HepG2 (cell line): ENCODE data around the genes SLC25A51 and ALDH1B1.

- RRBS, 2 experiments = no CpG with 5 or more reads among the region's 12 CpGs
CAGE:
- cytosol, long polyA minus RNA = no peak
- cytosol, long polyA plus RNA = no peak
- long polyA plus RNA = no peak
- nucleus, long polyA minus RNA = no peak
- nucleus, long polyA plus RNA = no peak
Observed at GRCh38 chr9:37465496-37465723, 160 bp upstream of the ZBTB5 start.

DNA sequence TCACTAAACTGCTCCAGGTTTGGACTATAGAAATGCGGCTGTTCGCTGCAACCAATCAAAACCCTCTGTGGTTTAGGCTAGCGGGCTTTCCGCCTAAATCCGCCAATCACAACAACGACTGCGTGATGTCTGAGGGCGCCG, 344 bp upstream of the ZBTB5 start:
- RRBS, 2 experiments = 0 to 2% methylated on average over 1 of the region's 9 CpGs
CAGE:
- cytosol, long polyA minus RNA = no peak
- cytosol, long polyA plus RNA = no peak
- long polyA plus RNA = no peak
- nucleus, long polyA minus RNA = no peak
- nucleus, long polyA plus RNA = no peak

GRCh38 chr9:37801120-37801943, 735 bp downstream of the DCAF10 start:
- RRBS, 2 experiments = under 1 to 2% methylated on average over 20 of the region's 67 CpGs
CAGE:
- cytosol, long polyA minus RNA = no peak
- cytosol, long polyA plus RNA = no peak
- long polyA plus RNA = no peak
- nucleus, long polyA minus RNA = no peak
- nucleus, long polyA plus RNA = no peak

- RRBS, 2 experiments = 0 to 2% methylated on average over 2 of the region's 60 CpGs
CAGE:
- cytosol, long polyA minus RNA = start-site peak on the minus strand at chr9:37904103-37904139, 178 reads; start-site peak on the minus strand at chr9:37904350-37904363, 255 reads
- cytosol, long polyA plus RNA = start-site peak on the minus strand at chr9:37904063-37904139, 145 and 235 reads in 2 replicates
- long polyA plus RNA = no peak
- nucleus, long polyA minus RNA = no peak
- nucleus, long polyA plus RNA = no peak
Observed at GRCh38 chr9:37904012-37904647, at the start of gene SLC25A51. Gene SLC25A51 (minus strand): TSS chr9:37904127.

- RRBS, 2 experiments = no CpG with 5 or more reads among the region's 4 CpGs
CAGE:
- cytosol, long polyA minus RNA = no peak
- cytosol, long polyA plus RNA = no peak
- long polyA plus RNA = no peak
- nucleus, long polyA minus RNA = no peak
- nucleus, long polyA plus RNA = no peak
Observed at GRCh38 chr9:37908809-37909340, 4.9 kb upstream of the SLC25A51 start.

DNA sequence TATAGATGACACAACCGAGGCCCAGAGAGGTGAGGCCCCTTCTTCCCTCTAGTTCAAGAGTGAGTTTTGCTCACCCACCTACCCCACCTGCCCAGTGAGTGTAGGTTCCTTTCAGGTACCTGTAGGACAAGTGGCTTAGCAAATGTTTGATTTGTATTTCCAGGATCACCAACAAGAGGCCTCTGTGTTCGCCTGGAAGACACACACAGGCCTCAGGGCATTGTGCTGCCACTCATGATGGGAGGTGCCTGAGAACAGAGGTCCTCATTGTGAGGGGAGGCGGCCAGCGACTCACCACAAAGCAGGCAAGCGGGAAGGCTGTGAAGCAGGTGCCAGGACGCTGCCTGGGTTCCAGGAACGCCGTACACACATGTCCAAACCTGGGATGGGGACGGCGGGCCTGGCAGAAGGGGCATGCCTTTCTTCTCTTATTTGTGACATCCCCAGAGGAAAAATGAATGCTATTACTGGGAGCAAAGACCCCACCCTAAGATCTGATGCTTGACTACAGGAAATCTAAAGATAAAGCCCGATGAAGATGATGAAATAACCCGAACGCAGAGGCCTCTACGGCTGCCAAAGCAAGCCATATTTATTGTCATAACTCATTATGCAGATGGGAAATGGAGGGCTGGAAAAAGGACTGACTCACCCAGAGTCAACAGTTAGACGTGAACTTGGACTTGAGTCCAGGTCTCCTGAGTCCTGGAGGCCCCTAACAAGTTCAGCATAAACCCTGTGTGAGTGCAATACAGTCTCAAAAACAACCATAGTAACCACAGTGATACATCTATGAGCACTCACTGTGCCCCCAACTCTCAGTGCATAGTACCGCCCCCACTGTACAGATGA, 60.3 kb upstream of the SLC25A51 start:
- RRBS, 2 experiments = no CpG with 5 or more reads among the region's 16 CpGs
CAGE:
- cytosol, long polyA minus RNA = no peak
- cytosol, long polyA plus RNA = no peak
- long polyA plus RNA = no peak
- nucleus, long polyA minus RNA = no peak
- nucleus, long polyA plus RNA = no peak

DNA sequence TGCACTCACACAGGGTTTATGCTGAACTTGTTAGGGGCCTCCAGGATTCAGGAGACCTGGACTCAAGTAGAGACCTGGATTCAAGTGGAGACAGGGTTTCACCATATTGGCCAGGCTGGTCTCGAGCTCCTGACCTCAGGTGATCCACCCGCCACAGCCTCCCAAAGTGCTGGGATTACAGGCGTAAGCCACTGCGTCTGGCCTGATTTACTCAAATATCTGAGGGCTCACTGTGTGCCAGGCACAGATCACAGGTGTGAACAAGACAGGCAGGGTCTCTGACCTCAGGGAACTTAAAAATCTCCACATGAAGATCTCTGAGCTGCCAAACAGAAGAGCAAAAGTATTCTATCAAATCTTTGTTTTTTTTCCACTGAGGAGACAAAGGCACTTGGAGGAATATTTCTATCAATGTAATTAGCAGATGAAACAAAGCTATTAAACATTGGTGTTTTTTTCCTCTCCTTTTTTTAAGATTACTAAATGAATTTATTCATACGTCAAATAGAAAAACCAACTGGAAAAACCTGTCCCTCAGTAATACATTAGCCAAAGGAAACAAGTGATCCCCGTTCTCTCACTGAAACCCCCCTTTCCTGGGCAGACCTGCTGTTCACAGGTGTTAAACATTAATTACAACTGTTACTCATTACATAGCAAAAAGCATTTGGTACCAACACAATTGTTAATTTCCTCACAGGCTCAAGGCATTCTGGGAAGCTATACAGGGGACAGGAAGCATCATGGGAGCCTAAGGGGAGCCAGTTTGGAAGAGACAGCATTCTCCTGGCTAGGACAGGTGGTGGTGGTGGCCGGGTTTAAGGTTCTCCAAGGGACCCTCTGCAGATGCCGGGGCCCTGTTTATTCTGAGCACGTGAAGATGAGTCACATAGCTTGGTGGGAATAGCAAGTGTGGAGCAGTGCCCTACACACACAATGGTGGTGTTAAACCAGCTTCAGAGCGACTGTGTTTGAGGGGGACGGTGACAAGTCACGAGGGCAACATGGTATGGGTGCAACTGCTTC, 62.3 kb upstream of the SLC25A51 start:
- RRBS, 2 experiments = no CpG with 5 or more reads among the region's 12 CpGs
CAGE:
- cytosol, long polyA minus RNA = no peak
- cytosol, long polyA plus RNA = no peak
- long polyA plus RNA = no peak
- nucleus, long polyA minus RNA = no peak
- nucleus, long polyA plus RNA = no peak

- RRBS, 2 experiments = no CpG with 5 or more reads among the region's 6 CpGs
CAGE:
- cytosol, long polyA minus RNA = no peak
- cytosol, long polyA plus RNA = no peak
- long polyA plus RNA = no peak
- nucleus, long polyA minus RNA = no peak
- nucleus, long polyA plus RNA = no peak
Observed at GRCh38 chr9:37993747-37994371, 75.2 kb downstream of the SHB start.

GRCh38 chr9:37994682-37995447, 74.2 kb downstream of the SHB start:
- RRBS, 2 experiments = no CpG with 5 or more reads among the region's 17 CpGs
CAGE:
- cytosol, long polyA minus RNA = no peak
- cytosol, long polyA plus RNA = no peak
- long polyA plus RNA = no peak
- nucleus, long polyA minus RNA = no peak
- nucleus, long polyA plus RNA = no peak

DNA sequence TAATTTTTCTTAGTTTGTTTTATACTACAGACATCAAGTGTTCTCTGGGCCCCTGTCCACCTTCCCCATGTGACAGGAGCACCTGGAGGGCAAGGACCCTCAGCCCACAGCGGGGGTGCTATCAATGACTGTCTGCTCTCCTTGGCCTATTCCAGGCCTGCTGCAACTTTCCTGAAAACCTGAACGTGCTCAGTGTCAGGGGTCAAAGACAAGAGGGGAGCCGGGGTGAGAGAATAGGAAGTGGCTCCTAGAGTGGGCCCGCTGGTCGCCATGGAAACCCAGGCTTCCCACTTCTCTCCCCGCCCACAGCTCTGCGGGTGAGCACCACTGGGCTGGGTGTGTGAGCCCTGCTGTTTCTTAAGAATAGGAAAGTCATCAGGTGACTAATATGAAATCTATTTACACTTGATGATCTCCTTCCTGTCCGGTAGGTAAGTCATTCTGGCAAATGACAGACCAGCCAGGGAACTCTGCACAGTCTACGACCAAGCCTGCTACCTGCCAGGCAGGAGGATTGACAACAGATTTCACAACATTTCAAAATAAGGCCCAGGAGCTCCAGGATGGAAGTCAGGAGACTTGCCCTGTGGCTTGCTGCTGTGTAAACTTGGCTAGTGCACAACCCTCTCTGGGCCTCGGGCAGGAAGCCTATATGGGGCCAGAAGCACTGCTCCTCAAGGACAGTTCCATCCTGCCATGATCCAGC, 60.9 kb downstream of the SHB start:
- RRBS, 2 experiments = no CpG with 5 or more reads among the region's 10 CpGs
CAGE:
- cytosol, long polyA minus RNA = no peak
- cytosol, long polyA plus RNA = no peak
- long polyA plus RNA = no peak
- nucleus, long polyA minus RNA = no peak
- nucleus, long polyA plus RNA = no peak

DNA sequence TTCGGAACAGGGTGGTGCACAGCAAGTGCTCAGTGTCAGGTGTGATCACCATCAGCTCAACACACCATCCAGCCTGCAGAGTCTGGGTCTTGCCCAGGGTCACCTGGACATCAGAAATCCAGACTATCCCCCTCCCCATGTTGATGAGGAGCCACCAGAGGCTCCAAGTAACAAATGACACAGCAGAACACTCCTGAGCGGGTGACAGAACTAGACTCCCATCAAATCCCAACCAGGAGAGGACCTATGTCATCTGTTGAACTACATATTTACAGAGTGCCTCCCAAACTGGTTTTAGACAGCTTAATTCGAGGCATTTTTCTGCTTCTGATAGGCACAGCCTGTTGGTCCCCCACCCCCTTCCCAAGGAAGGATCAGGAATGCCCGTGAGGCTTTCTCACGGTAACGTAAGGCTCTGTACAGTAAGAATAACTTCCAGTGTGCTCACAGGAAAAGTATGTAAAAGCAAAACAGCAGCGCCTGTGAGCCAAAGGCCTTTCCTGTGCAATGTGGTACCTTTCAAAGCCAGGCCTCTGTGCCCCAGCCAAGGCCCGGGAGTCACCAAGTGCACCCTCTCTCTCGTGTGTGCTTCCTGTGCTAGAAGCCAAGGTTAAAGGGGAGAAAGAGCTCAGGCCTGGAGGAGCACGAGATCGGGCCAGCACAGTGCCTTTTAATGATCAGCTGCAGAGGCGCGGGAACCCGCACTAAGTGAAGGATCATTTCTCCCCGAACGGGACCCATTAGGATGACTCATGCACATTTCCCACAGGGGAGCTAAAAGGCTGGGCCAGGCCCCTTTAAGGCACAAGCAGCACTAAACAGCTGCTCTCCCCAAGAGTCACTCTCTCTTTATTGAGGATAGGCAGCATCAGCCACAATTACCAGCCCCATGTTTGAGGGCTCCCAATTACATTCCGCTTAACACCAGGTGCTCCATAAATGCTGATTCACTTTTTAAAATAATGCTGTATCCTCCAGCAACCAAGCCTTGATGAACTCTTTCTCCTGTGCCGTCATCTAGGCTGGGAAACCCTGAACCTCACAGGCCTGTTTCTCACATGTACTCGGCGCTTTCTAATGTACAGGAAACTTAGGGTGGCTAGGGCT, 43.0 kb downstream of the SHB start:
- RRBS, 2 experiments = no CpG with 5 or more reads among the region's 20 CpGs
CAGE:
- cytosol, long polyA minus RNA = no peak
- cytosol, long polyA plus RNA = no peak
- long polyA plus RNA = no peak
- nucleus, long polyA minus RNA = no peak
- nucleus, long polyA plus RNA = no peak

DNA sequence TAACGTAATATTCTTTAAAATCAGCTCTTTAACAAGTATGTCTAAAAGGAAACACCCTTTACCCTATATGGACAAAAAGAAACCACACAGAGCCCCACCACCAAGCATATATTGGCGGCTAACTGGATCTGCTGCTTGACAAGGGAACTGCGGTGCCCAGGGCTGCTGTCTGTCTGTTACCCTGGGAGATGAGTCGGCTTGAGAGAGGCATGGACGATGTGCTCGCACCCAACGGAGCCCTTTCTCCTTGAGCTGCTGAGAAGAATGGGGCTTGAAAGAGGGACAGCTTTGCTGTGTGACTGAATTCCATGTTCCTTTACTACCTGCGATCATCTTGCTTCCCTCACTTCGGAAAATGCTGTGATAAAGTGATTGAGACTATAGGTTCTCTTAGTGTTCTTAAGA, 158.7 kb upstream of the SHB start:
- RRBS, 2 experiments = no CpG with 5 or more reads among the region's 9 CpGs
CAGE:
- cytosol, long polyA minus RNA = no peak
- cytosol, long polyA plus RNA = no peak
- long polyA plus RNA = no peak
- nucleus, long polyA minus RNA = no peak
- nucleus, long polyA plus RNA = no peak

GRCh38 chr9:38392196-38393319, at the start of gene ALDH1B1:
Gene ALDH1B1 (plus strand): TSS chr9:38392702.
- RRBS, 2 experiments = 2% methylated on average over 14 of the region's 66 CpGs
CAGE:
- cytosol, long polyA minus RNA = start-site peak on the plus strand at chr9:38392708-38392772, 769 reads
- cytosol, long polyA plus RNA = start-site peak on the plus strand at chr9:38392700-38392777, 497 and 489 reads in 2 replicates
- long polyA plus RNA = start-site peak on the plus strand at chr9:38392700-38392777, 400 and 514 reads in 2 replicates
- nucleus, long polyA minus RNA = no peak
- nucleus, long polyA plus RNA = no peak

GRCh38 chr9:38396653-38397712, 4.5 kb downstream of the ALDH1B1 start:
- RRBS, 2 experiments = no CpG with 5 or more reads among the region's 25 CpGs
CAGE:
- cytosol, long polyA minus RNA = start-site peak on the plus strand at chr9:38396788-38396995, 57 reads; start-site peak on the plus strand at chr9:38397241-38397246, 55 reads; start-site peak on the plus strand at chr9:38397402-38397451, 44 reads
- cytosol, long polyA plus RNA = no peak
- long polyA plus RNA = no peak
- nucleus, long polyA minus RNA = no peak
- nucleus, long polyA plus RNA = no peak

DNA sequence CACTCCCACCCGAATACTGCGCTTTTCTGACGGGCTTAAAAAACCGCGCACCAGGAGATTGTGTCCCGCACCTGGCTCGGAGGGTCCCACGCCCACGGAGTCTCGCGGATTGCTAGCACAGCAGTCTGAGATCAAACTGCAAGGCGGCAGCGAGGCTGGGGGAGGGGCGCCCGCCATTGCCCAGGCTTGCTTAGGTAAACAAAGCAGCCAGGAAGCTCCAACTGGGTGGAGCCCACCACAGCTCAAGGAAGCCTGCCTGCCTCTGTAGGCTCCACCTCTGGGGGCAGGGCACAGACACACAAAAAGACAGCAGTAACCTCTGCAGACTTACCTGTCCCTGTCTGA, 21.7 kb upstream of the FOXD4L6 start:
- RRBS, 2 experiments = no CpG with 5 or more reads among the region's 15 CpGs
CAGE:
- cytosol, long polyA minus RNA = no peak
- cytosol, long polyA plus RNA = no peak
- long polyA plus RNA = no peak
- nucleus, long polyA minus RNA = no peak
- nucleus, long polyA plus RNA = no peak

DNA sequence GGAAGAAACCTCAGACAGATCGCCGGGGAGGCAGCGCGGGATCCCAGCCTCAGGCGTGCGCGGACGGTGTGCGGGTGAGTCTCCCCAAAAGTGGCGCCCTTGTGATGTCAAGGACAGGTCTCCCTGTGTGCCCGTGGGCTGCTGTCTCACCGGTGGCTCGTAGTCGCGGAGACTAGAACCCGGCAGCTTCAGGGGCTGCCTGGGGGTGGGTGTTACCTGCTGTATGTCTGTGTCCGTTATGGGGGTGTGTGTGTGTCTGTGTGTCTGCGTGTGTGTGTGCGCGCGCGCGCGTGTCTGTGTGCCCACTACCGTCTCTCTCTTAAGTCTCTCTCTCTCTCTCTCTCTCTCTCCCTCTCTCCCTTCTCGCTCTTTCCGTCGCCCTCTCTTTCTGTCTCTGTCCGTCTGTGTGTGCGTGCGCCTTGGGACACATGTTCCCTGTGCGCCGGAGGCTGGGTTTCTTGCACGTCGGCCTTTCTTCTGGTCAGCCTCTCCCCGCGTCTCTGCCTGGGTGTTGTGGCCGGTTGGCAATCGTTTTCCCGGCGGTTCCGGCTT, 170.0 kb upstream of the ZNG1F start:
- RRBS, 2 experiments = no CpG with 5 or more reads among the region's 42 CpGs
CAGE:
- cytosol, long polyA minus RNA = no peak
- cytosol, long polyA plus RNA = no peak
- long polyA plus RNA = no peak
- nucleus, long polyA minus RNA = no peak
- nucleus, long polyA plus RNA = no peak

DNA sequence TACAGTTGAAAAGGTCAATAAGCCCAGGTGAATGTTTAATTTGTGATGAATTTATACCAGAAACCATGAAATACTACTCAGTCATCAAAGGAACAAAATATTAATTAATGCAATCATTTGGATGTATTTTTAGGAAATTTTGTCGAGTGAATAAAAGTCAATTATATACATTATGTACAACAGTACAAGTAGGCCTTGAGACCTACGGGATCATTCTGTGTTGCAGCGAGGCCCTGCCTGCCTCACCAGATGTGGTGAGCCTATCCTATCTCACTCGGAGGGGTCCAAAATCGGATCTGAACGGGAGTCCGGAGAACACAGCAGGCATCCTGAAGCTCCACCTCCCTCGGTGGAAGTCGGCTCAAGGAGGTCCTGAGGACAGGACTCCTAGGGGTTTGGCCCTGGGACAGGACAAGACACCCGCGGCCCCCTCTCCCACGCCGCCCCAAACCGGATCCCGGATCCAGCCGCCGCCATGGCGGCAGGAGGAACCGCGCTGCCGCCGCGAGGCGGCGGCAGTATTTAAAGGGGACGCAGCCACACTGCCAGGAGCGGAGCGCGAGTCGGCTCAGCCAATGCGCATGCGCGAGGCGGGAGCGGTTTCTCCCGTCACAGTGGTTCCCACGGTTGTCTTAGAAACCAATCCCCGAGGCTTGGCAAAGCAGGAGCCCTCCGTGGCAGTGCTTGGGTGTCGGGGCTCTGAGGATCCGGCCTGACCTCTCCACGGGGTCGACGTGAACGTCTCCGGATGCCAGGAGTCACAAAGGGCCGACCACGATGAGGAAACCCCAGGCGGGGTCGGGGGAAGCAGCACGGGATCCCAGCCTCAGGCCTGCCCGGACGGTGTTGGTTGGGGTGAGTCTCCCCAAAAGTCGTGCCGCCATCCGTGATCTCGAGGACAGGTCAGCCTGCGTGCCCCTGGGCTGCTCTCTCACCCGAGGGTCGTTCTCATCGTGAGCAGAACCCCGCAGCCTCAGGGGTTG, 454.6 kb upstream of the ZNG1F start:
- RRBS, 2 experiments = no CpG with 5 or more reads among the region's 62 CpGs
CAGE:
- cytosol, long polyA minus RNA = no peak
- cytosol, long polyA plus RNA = no peak
- long polyA plus RNA = no peak
- nucleus, long polyA minus RNA = no peak
- nucleus, long polyA plus RNA = no peak

DNA sequence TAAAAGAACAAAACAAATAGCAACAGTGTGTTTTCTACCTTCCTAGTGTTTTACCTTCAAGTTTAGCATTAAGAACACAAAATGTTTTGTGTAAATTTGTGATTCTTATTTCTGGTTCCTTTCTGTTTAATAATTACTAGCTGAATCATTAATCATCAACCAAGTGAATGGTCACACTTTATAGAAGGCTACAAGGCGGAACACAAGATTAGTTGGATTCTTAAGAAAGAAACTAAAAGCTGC, 456.1 kb downstream of the CNTNAP3B start:
- RRBS, 2 experiments = no CpG with 5 or more reads among the region's 1 CpG
CAGE:
- cytosol, long polyA minus RNA = no peak
- cytosol, long polyA plus RNA = no peak
- long polyA plus RNA = no peak
- nucleus, long polyA minus RNA = no peak
- nucleus, long polyA plus RNA = no peak

- RRBS, 2 experiments = no CpG with 5 or more reads among the region's 7 CpGs
CAGE:
- cytosol, long polyA minus RNA = no peak
- cytosol, long polyA plus RNA = no peak
- long polyA plus RNA = no peak
- nucleus, long polyA minus RNA = no peak
- nucleus, long polyA plus RNA = no peak
Observed at GRCh38 chr9:42127072-42127597, 2.1 kb downstream of the CNTNAP3B start.

- RRBS, 2 experiments = no CpG with 5 or more reads among the region's 48 CpGs
CAGE:
- cytosol, long polyA minus RNA = no peak
- cytosol, long polyA plus RNA = no peak
- long polyA plus RNA = no peak
- nucleus, long polyA minus RNA = no peak
- nucleus, long polyA plus RNA = no peak
Observed at GRCh38 chr9:62801608-62802362, 1611.9 kb downstream of the SPATA31A7 start.